ENCODE measurements around a stretch of chr21.

DNA sequence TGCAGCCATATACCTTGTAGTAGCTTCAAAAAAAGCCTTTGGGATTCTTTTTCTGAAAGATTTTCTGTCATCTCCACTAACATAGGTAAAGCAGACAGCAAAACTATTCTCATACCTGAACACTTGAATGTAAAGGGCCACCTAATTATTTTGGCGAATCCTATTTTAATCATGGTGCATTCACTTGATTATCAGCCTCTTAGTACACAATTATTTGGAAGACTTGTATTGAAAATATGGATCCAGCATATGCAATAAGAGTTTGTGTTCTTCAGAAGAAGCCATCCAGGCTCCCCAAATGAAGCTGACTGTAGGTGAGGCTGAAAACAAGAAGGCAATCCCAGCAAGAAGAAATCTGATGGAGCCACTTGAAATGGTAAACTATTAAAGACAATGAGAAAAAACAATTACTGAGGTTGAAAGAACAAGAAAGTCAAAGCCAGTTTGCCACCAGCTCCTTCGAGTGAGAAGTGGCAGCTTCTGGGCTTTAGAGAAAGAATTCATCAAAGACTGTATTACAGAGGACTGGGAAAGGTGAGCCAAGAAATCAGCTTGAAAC, 3.9 kb downstream of the BACE2 start:
- RRBS, 2 experiments: no CpG with 5 or more reads among the region's 2 CpGs

- RRBS, 2 experiments: no CpG with 5 or more reads among the region's 8 CpGs
These were observed 19.1 kb downstream of the BACE2 start for GRCh38 chr21:41186864-41187721.

DNA sequence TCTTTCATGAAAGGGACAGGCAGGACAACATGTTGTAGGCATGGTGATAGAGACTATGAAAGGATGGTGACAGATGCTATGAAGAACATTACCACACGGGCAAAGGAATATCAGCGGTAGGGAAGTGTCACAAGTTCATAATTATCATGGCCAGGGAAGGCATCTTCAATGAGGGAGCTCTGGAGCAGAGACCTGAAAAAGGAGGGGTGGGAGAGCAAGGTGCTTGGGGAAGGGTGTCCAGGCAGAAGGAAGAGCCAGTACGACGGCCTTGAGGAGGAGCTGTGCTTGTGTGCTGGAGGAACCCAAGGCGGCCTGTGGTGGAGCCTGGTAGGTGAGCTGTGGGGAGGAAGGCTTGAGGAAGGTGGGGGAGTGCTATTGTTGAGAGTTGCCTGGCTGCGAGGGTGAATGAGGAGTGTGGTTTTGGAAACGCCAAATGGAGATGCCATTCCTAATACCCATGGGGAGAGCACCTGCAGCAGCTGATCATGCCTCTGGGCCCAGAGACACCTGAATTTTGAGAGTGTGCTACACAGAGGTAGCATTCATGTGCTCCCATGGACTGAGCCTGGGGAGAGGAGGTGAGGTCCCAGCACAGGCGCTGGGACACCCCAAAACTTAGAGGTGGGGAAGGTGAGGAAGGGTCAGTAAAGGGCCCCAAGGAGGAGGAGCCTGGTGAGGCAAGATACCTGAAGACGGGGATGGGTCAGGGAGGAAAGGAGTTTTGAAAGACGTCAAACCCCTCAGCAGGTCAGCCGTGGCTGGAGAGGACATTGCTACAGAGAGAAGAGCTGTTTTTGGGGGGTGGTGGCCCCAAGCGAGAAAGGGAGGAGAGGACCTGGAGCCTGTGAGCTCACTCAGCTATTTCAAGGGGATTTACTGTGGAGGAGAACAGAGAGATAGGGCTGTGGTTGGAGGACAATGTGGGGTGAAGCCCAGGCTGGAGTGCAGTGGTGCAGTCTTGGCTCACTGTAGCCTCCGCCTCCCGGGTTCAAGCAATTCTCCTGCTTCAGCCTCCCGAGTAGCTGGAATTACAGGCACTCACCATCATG, 35.5 kb downstream of the BACE2 start:
- RRBS, 2 experiments: no CpG with 5 or more reads among the region's 15 CpGs

- RRBS, 2 experiments: 97 to 98% methylated on average over 3 of the region's 8 CpGs
These were observed 54.6 kb downstream of the BACE2 start for GRCh38 chr21:41222591-41222950.

GRCh38 chr21:41227583-41228408, 59.8 kb downstream of the BACE2 start:
- RRBS, 2 experiments: no CpG with 5 or more reads among the region's 12 CpGs

DNA sequence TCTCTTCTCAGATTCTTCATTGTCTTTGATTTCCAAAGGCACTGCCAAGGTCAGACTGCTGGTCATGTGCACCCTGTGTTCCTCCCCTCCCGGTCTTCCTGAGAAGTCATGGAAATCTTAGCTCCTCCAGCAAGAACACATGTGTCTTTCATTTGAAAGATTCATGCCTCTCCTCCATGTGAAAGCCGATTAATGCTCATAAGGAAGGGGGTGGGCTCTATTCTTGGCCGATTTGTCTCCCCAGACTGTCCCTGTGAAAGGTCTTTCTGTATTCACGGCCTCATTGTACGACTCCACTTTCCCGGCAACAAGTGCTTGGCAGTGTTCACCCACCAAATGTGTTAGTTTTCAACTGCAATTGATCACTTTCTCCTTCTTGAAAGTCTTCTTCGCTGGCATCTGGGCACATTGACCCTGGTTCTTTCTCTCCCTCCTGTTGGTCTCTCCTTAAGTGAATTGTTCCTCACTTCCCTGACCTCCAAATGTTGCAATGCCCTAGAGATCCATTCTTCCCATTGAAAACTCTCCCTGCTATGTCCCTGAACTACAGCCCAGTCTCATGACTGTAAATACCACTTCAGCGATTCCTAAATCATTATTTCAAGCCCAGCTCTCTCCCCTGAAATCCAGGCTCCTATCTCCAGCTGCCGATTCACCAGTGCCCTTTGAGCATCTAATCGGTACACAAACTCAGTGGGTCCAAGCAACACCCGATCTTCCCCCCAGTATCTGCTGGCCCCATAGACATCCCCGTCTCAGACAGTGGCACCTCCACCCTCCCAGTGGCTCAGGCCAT, 25.5 kb downstream of the MX2 start:
- RRBS, 2 experiments: no CpG with 5 or more reads among the region's 12 CpGs

DNA sequence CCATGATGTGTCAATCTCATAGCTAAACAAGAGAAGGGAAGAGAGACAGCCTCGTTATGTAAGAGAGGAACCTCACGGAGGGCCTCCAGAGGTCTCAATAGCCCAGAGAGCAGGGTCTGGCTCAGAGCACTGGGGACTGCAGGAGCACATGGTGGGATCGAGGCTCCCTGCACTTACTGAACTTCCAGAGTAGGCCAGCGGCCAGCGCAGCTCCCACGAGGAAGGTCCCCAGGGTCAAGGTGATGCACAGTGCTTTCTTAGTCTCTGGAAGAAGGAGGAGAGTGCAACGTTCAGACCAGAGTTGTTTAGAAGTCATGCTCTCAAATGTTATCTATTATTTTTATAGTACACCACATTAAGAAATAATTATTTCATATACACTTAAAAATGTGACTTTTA, 18.6 kb downstream of the TMPRSS2 start:
- RRBS, 2 experiments: no CpG with 5 or more reads among the region's 7 CpGs

DNA sequence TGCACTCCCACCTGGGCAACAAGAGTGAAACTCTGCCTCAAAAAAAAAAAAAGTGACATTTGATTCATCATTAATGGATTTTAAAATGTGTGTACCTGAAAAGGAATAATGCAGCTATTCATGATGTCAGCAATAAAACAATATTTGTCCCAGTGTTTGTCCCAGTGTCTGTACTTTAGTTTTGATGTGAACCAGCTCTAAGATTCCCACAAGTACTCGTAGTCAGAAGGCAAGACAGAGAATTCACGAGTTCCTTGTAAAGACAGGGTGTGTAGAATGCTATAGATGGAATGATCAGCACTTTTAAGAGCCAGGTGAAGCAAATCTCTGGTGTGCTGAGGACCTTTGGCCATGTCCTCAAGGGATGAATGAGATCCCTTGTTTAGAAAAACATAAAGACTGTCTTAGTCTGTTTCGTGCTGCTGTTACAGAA, 11.9 kb upstream of the TMPRSS2 start:
- RRBS, 2 experiments: no CpG with 5 or more reads among the region's 3 CpGs

GRCh38 chr21:41668756-41669347, 98.0 kb downstream of the RIPK4 start:
- RRBS, 2 experiments: 0% methylated on average over 2 to 3 of the region's 19 CpGs

DNA sequence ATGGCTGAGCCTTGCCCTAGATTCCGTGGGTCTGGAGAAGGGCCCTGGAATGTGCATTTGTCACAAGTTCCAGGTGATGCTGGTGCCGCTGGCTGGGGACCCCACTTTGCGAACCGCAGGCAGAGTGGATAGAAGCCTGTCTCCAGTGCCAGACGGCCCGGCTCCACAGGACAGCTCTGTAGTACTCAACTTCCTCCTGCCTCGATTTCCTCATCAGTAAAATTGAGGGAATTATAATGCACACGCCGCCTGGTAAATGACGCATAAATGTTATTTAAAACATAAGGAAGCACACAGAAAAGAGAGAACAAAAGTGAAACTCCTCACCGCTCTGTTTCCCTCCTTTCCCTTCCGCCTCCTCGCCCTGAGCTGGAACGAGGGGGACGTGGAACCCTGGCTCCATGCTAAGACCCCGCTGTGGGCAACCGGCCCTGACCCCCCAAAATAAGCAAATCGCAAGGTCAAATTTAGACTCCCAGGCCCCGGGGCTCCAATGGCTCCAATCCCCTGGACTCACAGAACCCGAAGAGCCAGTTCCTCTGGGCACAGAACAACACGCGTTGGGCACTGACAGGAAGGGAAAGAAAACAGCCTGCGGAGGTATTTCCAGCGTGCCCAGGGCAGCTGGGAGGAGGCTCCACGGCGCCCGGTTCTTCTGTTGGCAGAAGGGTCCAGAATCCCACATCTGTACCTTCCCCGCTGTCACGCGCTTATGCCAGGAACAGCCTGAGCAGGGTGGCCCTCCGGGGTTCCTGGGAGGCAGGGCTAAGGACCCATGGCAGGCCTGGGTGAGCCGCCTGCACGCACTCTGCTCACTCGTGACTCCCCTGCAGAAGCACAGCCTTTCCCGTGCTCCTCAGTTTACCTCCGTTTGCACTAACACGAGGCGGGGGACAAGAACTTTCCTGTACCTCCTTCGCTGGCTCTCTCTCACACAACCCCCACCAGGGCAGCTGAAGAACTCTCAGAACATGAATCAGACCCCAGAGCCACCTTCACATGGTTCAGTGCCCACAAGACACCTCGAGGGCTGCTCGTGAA, 85.6 kb downstream of the RIPK4 start:
- RRBS, 2 experiments: 3 to 4% methylated on average over 2 of the region's 41 CpGs

DNA sequence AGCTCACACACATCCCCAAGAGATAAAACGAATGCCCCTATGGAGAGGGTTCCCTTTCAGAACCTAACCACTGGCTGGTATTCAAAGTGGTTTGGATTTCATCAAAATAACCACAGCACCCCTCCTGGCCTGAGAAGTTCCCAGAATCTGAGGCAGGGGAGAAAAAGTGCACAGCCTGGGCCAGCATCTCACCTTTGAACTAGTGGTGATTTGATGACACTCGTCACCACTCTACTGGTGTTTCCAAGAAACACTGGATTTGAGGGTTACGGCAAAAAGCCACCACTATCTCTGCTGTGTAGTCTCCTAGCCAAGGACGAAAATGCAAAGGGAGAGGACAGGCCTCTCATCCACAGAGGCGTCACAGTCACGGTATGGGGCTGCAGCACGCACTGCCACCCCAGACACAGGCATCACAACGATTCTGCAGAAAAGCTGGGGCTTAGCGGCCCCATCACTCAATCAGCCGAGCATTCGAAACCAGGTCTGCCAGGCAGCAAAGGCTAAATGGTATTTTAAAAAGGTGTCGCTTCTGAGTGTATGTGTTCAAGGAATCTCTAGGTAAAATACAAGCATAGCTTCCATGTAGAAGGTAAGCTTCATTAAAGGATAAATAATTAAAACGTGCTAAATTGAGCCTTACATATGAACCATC, 1.5 kb downstream of the RIPK4 start:
- RRBS, 2 experiments: no CpG with 5 or more reads among the region's 13 CpGs

- RRBS, 2 experiments: 2% methylated on average over 5 of the region's 30 CpGs; no CpG with 5 or more reads in 1 of the 2 experiments
These were observed 2.0 kb upstream of the RIPK4 start for GRCh38 chr21:41768445-41769621.

DNA sequence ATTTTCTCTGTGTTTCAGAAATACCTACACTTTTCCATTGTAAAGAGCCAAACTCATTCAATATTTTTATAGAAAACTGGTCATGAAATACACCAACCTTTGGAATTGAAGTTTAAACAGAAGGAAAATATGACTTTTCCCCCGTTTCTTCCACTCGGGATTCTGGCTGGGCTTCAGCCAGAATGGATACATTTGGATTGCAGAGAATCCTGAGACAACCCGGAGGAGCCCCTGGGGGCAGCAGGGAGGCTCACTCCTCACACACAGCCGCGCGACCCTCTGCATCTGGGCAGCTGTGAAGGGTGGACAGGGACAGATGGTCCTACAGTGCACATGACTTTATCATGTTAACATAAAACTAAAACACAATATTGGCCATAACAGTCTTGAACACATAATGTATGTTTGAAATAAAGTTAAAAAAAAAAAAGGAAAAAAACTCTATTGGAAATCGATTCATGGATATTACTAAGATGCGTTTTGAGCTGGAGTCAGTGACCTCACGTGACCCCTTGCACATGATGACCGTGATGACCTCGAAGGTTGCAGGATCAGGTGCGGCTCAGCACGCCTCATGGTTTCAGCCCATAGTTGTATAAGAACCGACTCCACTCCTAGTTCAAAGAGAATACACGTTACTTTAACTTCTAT, 33.4 kb upstream of the RIPK4 start:
- RRBS, 2 experiments: no CpG with 5 or more reads among the region's 15 CpGs

- RRBS, 2 experiments: no CpG with 5 or more reads among the region's 13 CpGs
These were observed 26.4 kb upstream of the PRDM15 start for GRCh38 chr21:41905512-41905896.

DNA sequence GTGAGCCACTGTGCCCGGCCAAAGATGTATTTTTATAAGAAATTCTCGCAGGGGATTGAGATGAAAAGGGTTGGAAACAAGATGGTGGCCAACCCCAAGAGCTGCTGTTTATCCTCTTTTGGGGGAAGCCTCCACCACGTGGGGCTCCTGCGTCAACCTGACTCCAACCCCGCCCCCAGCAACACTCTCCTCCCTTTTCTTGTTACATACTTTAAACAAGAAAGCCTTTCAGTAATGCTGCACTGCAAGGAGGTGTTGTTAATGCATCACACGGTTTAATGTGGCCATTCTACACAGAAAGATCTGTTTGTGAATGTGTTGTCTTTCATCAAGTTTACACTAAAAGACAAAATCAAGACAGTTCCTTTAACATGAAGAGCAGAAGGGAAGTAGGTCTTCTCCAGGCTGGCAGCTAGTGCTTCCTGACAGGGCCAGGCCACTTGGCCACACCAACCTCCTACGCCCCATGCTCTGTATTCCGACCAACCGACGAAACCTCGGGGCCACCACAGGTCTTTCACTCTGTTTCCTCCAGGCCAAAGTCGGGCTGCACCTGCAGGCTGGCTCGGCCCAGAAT, 26.0 kb downstream of the C2CD2 start:
- RRBS, 2 experiments: no CpG with 5 or more reads among the region's 13 CpGs

DNA sequence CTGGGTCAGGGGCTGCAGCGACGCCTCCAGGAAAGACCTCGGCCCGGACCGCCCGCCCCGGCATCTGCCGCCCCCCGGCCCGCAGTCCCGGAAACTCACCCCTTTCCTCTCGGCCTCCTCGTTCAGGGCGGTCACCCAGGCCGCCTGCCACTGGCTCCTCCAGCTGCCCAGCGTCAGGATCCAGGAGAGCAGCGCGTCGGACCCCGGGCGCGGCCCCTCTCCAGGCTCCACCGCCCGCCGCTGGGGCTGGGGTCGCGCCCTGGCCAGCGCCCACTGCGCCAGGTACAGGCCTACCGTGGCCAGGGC, 594 bp downstream of the C2CD2 start:
- RRBS, 2 experiments: 1% methylated on average over 8 of the region's 30 CpGs; no CpG with 5 or more reads in 1 of the 2 experiments

DNA sequence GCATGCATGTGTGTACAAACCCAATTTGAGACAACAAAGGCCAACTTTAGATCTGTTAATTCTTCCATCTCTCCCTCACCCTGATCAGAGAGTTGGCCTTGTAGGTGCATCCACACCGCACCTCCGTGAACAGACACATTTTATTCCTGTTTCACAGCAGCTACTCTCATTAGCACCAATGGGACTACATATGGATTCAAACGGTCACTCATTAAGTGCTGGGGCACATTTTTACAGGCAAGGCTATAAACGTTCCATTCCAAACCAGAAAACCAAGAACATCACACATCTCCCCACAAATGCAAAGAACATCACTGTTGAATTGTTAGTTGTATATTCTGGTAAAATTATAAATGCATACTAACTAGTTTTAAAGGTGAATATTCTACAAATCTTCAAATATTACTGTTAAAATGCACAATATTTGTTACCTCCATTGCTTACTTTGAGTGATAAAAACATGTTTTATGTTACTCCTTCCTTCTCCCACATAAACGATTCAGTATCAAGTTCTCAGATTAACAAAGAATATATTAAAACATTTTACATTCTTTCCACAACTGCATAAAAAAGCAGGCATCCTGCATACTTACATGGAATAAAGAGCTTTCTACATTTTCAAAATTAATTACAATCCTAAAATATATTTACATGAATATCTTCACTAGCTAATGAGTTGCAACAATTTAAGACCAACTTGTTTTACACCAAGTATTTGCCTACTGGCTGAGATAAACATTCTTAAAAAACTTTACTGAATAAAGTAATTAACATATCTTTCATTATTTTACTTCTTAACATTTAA, 22.2 kb downstream of the ZBTB21 start:
- RRBS, 2 experiments: no CpG with 5 or more reads among the region's 5 CpGs

GRCh38 chr21:42061340-42061988, 9.7 kb upstream of the UMODL1 start:
- RRBS, 2 experiments: 3 to 4% methylated on average over 1 of the region's 18 CpGs

- RRBS, 2 experiments: no CpG with 5 or more reads among the region's 31 CpGs
These were observed 8.7 kb upstream of the UMODL1 start for GRCh38 chr21:42062174-42063039.

DNA sequence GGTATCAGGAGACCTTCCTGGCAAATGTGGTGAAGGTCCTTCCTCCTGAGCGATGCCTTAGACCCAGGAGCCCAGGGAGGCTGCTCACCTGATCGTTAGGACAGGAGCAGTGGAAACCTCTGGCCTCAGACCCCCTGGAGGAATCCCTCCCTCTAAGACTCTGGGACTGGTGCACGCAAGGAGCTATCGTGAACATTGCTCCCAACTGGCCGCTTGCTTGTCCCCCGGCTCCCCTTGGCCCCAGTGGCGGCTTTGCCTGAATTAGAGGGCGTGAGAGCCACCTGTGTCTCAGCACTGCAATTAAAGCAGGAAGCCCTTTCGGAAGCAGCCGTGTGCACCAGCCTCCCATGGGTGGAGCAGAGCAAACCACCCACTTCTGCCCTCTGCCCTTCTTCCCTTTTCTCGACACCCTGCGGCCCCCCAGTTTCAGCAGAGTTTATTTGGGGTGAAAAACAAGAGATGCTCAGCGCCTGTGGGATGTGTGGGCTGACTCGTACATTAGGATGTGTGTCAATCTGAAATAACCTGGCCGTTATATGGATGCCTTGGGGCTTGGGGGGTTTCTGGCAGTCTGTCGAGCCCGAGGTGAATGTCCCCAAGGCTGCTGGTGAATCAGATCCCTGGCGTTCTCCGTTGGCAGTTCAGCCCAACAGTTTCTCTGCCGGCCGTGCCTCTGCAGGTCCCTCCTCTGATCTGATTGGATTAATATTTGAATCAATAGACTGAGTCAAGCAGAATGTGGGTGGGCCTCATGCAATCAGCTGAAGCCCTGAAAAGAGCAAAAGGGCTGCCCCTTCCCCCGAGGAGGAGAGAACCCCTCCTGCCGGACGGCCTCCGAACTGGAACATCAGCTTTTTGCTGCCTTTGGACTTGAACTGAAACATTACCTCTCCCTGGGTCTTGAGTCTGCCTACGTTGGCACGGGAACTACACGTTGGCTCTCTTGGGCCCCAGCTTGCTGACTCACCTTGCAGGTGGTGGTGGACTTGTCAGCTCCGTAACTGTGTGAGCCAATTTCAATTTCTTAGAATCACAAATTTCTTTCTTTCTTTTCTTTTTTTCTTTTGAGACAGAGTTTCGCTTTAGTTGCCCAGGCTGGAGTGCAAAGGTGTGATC, 7.3 kb upstream of the UMODL1 start:
- RRBS, 2 experiments: no CpG with 5 or more reads among the region's 30 CpGs